Airway epithelial cell (primary cell): ENCODE data around the gene PARD6G.

DNA sequence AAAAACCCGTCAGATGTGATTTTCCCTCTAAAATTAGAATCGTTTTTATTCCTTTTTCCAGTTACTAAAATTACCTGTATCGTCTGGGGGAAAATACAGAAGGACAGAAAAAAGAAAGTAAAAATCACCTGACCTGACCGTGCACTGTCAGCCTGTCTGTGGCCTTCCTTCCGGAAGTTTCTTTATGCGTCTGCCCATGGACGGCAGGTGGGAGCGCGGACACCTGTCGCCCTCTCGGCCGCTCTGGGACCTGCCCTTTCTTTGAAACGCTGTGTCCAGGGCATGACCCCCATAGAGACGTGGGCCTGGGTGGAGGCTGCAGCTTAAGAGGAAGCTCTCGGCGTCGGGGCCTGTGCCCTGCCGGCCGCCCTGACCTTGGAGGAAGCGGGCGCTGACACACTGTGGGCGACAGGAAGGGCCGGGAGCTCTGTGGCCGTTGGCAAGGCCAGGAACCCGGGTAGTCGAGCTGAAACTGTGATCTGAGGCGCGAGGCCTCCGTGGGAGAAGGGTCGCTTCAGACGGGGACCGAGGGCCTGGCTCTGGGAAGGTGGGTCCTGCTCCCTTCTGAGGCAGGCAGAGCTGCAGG lies 28.1 kb downstream of the KCNG2 start:
- RAMPAGE, long total RNA = no peak

GRCh38 chr18:79911110-79911771 lies 40.2 kb downstream of the SLC66A2 start:
- RAMPAGE, long total RNA = no peak

- RAMPAGE, long total RNA = no peak
Measured at GRCh38 chr18:79917889-79918474, 33.5 kb downstream of the SLC66A2 start.

DNA sequence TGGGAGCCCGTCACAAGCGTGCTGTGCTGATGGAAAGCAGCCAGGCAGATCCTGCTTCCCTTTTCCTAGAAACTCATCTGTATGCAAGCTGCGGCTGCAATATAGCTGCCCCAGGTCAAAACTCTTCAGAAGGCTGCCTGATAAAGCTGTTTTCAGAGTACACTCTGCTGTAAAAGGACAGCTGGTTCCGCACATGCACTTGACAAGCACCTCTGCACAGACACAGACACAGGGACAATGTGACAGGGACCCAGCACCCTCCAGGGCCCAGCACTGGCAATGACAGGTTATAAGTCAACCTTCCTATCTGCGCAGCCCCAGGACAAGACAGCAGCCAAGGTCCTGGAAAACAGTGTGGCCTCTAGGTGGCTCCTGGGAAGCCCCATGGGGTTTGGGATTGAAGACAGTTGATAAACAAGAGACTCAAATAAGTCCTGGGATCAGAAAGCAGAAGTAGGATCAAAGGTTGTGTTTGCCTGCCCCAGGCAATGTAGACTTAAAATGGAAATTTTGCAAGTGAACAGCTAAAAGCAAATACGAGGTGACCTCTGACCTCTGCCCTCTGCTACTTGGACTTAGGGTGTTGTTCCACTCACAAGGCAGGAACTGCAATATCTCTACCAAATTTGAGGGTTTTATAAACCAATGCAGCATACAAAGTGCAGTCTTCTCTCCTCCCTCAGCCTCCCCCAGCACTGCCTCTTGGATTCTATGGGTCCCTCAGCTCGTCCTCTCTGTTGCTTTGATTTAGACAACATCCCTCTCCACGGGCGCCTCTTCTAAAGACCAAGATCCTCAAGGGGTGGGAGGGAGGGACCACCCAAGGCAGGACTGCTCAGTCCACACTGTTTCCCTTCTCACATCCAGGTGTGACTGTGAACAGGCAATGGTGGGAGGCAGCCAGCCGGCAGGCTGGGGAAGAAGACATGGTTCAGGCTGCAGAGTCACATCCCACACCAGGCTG lies 16.8 kb downstream of the SLC66A2 start:
- RAMPAGE, long total RNA = no peak

- RAMPAGE, long total RNA = no peak
Measured at GRCh38 chr18:79936484-79937485, 14.7 kb downstream of the SLC66A2 start.

DNA sequence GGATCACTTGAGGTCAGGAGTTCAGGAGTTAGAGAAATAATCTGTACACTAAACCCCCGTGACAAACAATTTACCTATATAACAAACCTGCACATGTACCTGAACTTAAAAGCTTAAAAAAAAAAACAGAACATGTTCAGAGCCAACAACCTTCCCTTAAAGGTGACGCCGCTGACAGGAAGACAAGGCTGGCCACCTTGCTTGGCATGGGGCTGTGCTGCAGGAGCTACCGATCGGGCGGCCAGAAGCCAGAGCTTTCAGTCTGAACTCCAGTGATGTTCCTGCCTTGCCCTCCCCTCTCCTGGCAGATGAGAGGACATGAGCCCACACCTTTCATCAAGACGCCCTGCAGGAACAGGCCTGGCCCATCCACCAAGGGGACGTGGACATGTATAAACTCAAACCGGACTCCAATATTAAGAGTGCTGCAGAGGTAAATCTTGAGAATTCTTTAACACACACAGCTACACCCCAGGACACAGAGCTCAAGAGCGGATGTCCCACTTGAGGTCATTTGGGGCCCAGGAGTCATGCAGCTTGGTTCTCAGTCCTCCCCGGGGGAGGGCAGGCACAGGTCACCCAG lies 11.0 kb downstream of the SLC66A2 start:
- RAMPAGE, long total RNA = no peak

GRCh38 chr18:79947857-79948640 lies 3.4 kb downstream of the SLC66A2 start:
- RAMPAGE, long total RNA = no peak

DNA sequence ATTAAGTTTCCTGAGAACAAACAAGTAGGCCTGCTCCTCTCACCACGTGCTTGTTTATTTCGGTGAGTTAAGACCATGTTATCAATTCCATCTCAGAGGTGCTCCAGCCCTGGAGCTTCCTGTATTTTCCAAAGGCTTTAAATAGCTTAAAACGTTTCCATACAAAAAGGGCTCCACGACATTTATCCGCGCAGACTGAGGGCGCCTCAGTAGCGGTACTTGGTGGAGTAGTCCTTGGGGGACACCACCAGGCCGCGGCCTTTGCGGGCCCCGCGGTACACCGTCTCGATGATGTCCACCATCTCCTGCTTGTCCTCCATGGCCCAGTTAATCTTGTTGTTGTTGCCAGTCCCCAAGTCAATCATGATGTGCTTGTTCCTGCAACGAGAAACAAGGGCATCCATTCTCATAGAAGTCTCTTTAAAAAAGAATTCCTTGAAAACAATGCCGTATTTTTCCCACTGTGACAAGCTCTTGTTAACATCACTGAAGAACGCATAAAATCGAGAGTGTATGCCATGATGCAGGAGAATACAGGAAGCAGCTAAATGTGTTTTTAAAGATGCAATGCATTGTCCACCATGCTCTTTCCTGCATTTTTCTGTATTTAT lies 9.1 kb downstream of the HSBP1L1 start:
- RAMPAGE, long total RNA = no peak

DNA sequence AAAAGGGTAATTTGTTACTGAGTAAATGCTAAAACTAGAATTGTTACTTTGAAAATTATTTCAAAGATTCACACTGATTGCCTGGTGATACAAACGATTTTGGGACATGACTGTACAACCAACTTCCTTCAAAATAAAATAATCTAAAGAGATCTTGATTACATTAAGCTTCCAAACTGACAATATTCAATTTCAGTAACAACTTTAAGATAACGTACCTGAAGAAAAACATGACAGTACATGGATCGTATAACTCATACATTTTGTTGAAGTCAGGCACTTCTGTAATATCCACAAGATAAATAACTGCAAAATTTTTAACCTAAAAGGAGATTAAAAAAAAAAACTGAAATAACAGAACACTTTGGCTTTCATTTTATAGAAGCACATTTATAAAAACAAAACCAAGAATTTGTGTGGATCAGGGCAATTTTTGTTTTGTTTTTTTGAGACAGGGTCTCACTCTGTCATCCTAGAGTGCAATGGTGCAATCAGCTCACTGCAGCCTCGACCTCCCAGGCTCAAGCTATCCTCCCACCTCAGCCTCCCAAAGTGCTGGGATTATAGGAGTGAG lies 10.9 kb downstream of the TXNL4A start:
- RAMPAGE, long total RNA = no peak

DNA sequence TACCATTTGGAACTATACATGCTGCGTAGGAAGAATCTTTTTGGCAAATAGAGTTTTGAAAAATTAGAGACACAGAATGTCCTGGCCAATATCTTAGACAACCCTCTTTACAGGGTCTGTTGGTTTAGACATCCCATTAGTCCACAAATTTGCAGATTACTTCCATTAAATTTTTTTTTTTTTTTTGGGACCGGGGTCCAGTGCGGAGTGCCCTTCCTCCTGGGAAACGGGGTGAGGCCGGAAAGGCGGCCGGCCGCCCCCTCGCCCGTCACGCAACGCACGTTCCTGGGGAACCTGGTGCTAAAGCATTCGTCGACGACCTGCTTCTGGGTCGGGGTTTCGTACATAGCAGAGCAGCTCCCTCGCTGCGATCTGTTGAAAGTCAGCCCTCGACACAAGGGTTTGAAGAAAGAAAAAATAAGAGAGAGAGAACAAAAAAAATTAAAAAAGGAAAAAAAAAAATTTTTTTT lies 21.5 kb upstream of the RBFA start:
- RAMPAGE, long total RNA = no peak

DNA sequence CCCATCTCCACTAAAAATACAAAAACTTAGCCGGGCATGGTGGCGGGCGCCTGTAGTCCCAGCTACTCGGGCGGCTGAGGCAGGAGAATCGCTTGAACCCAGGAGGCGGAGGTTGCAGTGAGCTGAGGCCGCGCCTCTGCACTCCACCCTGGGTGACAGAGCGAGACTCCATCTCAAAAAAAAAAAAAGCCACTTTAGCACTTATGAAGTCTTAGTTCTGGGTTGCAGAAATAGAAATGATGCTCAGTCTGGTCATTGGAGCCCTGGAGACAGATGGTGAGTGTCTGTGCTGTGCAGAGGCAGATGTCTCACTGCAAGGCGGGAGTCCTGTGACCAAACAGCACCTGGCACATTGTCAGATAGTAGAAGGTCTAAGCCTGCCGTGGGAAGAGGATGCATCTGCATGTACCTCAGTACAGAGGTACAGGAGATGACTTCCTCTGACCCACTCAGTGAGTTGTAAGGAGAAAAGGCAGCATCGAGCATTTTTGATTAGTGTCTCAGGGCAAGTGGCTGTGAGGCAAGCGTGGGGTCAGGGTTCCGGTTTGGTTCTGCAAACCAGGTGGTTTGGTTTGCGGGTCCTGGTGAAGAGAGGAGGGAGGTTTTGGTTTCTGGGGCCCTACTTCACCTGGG lies 3.6 kb downstream of the RBFA start:
- RAMPAGE, long total RNA = no peak

DNA sequence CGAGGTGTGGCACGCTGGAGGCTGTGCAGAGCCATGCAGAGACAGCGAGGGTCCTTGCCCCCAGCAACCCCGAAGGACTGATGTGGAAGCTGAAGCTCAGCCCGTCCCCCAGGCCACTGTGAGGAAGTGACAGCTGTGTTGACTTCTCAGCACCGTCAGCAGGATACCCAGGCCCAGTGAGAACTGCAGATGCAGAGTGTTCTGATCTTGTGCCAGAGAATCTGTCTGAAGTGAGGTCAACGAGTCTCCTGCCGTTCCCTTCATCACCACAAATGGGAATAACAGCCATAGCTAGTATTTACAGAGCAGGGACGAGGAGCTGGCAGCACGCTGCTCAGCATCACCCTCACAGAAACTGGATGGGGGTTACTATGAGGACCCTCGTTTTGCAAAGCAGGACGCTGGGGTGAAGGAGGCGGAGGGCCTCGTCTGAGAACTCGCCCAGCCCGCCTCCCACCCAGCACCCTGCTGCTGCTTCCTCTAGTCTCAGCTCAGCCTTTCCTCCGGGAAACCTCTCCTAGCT lies 45.9 kb downstream of the PARD6G start:
- RAMPAGE, long total RNA = no peak

DNA sequence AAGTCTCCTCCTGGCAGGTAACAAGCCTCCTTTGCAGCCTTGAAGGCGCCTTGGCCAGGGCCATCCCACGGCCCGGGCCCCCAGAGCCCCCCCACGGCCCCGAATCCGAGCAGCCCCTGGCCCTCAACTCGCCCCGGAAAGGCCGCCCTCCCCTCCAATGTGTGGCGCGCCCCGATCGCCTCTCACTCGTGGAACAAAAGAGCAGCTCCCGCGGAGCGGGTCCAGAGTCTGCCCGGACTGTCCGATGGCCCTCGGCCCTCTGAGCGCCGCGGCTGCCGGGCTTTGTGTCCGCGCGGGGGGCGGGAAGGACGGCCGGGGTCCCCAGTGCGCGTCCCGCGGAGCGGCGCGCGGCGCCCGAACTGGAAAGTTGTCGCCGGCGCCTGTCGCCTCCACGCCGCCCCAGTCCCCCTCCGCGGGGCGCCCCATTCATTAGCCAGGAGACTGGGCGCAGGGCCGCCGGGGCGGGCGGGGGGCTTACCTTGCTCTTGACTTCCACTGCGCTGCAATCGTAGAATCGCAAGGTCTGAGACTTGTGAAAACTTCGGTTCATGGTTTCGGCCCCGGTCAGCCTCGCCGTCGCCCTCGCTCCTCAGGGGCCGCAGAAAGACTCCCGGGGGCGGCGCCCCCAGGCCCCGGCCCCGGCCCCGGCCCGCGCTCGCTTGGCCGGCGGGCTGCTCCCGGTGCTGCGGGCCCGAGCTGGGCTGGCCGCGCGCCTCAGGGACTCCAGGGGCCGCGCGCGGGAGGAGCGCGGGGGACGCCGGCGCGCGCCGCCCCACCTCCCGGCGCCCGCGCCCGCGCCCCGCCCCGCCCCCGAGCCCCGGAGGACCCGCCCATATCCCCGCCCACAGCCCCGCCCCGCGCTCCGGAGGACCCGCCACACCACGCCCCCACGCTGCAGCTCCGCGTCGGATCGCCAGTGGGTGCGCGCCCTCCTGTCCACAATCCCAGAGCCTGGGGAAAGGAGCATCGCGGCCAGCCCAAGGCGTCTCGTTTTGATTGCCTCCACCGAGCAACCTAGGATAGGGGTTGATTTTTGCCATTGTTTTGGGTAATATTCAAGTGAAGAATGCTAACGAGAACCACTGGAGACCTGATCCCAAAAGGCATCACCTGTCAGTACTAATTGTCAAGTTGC lies at the start of gene PARD6G:
Gene PARD6G, minus strand, starts transcription at position 716 of the 1,135 bp plus-strand sequence.
- RAMPAGE, long total RNA = no peak